Epithelial cell of esophagus (primary cell): Measurements from ENCODE around the genes TLDC2, SRC and BPI.

DNA sequence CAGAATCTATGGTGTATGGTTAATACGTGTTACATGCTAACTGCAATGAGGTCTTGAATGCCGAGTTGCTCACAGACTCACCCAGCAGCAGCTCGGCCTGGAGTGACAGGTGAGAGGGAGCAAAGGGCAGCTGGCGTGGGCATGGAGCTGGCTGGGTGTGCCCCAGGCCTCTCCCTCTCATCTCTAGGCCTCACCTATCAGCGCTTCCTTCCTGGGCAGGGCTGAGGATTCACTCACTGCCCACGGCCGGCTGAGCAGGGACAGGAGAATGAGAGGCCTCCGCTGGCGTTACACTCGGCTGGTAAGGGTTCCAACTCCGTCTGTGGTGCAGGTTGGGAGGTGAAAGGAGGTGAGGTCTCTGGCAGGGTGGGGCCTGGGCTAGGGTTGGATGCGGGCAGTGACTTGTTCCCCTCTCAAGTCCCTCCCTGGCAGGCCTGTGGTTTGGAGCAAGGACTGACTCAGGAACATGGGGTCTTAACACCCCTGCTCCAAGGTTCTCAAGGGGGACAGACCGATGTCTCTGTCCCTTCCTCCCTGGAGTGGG is at the start of gene TLDC2:
TSS of gene TLDC2 (plus strand) at position 232 of the 544 bp plus-strand sequence.
- RRBS = no CpG with 5 or more reads among the region's 13 CpGs

DNA sequence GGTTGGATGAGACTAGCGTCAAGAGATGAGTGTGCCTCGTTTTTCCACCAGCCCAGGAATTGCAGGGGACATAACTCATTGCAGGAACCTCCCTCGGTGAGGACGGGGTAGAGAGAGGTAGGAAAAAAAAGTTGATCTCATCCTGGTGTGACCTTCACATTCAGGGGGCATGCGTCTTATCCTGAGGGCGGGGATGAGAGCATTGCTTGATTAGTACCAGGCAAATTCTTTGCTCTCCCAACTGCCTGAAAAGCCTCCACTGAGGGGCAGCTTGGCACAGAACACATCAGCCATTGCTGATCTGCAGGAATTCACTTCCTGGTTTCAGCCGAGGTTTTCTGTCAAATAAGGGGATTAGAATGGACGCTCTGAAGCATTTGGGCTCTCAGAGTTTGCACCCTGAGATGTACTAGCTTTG is 11.9 kb downstream of the TLDC2 start:
- RRBS = no CpG with 5 or more reads among the region's 8 CpGs

DNA sequence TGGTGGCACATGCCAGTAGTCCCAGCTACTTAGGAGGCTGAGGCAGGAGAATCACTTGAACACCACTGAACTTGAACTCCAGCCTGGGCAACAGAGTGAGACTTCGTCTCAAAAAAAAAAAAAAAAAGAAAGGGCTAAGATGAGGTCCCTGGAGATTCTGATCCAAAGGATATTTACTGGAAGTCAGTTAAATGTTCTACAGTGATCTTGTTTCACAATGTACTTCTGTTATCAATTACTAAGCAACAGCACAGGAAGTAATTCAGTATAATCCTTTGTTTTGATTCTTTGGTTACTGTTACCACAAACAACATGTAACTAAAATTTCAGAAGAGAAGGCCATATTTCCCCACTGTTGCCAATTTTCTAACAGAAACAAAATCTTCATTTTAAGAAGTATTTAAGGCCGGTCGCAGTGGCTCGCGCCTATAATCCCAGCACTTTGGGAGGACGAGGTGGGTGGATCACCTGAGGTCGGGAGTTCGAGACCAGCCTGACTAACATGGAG is 7.2 kb downstream of the SAMHD1 start:
- RRBS = no CpG with 5 or more reads among the region's 8 CpGs

DNA sequence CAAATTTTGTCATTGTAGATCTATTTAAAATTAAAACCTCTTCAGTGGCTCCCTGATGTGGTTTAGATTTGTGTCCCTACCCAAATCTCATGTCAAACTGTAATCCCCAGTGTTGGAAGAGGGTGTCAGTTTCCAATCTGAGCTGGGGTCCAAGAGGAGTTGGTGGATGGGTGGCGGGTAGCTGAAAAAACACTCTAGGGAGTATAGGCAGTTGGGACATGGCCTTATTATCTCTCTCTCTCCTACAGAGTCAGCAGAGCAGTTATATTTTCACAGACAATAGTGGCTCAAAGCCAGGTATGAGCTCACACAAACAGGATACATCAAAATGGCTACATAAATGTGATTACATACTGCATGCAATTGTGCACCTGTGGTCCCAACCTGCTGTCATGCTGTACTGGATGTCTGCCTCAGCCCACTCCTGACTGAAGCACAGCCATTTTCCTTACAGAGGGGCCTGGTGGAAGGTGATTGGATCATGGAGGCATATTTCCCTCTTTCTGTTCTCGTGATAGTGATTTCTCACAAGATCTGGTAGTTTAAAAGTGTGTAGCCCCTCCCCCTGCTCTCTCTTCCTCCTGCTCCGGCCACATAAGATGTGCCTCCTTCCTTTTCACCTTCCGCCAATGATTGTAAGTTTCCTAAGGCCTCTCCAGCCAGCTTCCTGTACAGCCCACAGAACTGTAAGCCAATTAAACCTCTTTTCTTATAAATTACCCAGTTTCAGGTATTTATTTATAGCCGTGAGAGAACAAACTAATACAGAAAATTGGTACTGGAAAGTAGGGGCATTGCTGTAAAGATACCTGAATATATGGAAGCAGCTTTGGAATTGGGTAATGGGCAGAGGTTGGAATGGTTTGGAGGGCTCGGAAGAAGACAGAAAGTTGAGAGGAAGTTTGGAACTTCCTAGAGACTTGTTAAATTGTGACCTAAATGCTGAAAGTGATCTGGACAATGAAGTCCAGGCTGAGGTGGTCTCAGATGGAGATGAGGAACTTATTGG is 37.1 kb upstream of the SAMHD1 start:
- RRBS = no CpG with 5 or more reads among the region's 6 CpGs

DNA sequence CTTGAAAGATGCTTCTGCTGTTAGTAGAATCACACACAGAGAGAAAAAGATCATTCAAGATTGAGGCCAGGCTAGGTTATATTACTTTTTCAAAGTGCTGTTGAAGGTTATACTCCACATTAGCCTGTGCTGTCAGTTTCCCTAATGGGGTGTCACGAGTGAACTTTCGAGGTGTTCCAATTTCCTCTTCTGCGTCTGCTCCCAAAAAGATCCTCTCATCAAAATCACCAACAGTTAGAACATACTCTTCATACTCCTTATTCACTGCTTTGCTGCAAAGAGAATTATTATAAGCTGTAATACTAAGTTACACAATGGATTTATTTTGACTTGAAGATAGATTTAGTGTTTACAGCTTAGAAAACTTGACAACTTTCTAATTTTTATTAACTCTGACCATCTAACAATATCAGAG is 33.8 kb downstream of the RBL1 start:
- RRBS = no CpG with 5 or more reads among the region's 3 CpGs

DNA sequence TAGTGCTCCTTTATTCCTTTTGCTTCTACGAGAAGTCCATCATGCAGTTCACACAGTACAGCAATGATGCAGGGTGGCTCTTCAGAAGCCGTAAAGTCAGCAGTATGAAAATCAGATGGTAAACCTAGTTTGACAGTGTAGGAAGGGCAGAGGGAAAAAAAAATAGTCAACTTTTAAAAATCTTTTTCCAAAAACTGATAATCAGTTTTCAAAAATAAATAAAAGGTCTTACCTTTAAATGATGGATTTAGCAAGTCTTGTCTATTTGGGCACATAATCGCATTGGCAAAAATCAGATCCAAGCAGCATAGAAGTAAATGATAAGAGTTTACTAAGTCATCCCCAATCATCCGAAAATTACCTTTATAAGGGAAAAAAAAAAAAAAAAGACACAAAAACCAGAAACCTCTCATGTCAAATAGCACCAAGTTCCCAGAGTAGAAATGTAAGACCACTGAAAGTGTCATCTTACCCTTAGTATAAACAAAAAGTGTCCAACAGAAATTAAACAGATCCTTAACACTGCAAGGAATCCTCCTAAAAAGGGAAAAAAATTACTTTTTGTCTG is 29.0 kb downstream of the RBL1 start:
- RRBS = no CpG with 5 or more reads among the region's 4 CpGs

- RRBS = under 1% methylated on average over 10 of the region's 33 CpGs
These were observed 358 bp upstream of the RPN2 start for GRCh38 chr20:37178755-37179188.

GRCh38 chr20:37228270-37228737 is 33.3 kb downstream of the GHRH start:
- RRBS = no CpG with 5 or more reads among the region's 8 CpGs

DNA sequence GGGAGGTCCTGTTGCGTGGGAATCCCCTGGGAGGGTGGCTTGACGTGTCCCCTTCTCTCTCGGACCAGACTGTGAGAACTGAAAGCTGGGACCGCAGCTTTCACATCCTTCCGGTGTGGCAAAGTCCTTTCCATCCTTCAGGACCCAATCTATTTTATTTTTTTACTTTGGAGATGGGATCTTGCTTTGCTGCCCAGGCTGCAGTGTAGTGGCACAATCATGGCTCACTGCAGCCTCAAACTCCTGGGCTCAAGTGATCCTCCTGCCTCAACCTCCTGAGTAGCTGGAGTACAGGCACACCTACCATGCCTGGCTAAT is 9.1 kb upstream of the SRC start:
- RRBS = no CpG with 5 or more reads among the region's 5 CpGs

GRCh38 chr20:37345522-37346507 is at the start of gene SRC:
Gene SRC, plus strand, starts transcription at chr20:37346140.
- RRBS = 2% methylated on average over 36 of the region's 94 CpGs

DNA sequence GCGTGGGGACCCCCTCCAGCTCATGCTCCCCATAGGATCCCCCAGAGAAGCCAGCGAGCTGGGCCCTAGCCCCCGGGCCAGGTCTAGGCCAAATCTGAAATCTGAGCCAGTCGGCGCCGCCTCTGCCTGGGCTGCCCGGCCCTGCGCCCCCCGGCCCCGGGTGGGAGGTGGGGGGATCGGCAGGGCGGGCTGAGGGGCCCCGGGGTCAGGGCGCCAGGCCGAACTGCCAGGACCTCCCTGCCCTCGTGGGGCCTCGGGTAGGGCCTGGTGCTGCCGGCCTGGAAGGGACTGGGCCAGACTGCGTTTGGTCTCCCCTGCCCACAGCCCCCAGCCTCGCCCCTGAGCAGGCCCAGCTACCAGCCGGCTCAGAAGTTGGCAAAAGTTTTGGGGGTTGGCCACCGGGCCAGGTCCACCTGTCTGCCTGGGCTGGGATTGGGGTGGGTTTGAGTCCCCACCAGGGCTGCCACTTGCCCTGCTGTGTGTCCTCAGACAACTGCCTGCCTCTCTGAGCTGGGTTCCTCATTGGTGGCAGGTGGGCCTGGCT is 640 bp downstream of the SRC start:
- RRBS = 2% methylated on average over 17 of the region's 22 CpGs

DNA sequence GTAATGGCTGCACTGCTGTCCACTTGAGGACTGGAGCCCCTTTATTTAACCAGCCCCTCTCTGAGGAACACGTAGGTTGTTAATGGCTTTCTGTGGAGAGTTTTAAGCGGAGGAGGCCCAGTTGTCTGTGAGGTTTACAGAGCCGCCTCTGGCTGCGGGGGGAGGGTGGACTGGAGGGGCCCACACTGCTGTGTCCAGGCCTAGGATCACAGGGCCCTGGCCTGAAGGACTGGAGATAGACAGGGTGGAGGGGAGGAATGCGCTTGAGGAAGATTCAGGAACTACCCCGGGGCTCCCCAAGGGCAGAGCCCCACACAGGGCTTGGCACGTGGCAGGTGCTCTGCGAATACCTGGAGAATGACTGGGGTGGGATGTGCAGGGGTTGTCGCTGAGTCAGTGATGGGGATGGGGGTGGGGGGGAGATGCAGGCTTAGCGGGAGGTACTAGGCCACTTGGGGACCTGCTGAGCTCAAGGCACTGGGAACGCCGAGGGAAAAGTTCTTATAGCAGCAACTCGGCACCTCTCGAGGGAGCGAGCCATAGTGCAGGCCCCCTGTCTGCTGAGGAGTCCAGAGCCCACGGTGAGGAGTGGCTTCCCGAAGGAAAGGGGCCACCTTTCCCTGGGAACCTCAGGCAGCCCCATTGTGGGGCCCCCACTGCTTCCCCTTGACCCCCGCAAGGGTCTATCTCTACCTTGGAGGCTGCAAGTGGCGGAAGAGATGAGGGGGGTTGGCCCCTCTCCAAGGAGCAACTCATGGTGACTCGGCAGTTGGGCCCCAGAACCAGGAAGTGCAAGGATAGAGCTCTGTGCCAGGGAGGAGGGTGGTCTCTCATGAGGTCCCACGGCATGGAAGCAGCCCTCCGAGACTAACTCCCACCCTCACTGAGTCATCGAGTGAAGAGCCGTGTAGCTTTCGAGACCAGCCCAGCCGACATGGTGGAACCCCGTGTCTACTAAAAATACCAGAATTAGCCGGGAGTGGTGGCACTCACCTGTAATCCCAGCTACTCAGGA is 33.0 kb downstream of the SRC start:
- RRBS = no CpG with 5 or more reads among the region's 28 CpGs

- RRBS = no CpG with 5 or more reads among the region's 1 CpG
These were observed 29.7 kb upstream of the NNAT start for GRCh38 chr20:37491269-37491823.

DNA sequence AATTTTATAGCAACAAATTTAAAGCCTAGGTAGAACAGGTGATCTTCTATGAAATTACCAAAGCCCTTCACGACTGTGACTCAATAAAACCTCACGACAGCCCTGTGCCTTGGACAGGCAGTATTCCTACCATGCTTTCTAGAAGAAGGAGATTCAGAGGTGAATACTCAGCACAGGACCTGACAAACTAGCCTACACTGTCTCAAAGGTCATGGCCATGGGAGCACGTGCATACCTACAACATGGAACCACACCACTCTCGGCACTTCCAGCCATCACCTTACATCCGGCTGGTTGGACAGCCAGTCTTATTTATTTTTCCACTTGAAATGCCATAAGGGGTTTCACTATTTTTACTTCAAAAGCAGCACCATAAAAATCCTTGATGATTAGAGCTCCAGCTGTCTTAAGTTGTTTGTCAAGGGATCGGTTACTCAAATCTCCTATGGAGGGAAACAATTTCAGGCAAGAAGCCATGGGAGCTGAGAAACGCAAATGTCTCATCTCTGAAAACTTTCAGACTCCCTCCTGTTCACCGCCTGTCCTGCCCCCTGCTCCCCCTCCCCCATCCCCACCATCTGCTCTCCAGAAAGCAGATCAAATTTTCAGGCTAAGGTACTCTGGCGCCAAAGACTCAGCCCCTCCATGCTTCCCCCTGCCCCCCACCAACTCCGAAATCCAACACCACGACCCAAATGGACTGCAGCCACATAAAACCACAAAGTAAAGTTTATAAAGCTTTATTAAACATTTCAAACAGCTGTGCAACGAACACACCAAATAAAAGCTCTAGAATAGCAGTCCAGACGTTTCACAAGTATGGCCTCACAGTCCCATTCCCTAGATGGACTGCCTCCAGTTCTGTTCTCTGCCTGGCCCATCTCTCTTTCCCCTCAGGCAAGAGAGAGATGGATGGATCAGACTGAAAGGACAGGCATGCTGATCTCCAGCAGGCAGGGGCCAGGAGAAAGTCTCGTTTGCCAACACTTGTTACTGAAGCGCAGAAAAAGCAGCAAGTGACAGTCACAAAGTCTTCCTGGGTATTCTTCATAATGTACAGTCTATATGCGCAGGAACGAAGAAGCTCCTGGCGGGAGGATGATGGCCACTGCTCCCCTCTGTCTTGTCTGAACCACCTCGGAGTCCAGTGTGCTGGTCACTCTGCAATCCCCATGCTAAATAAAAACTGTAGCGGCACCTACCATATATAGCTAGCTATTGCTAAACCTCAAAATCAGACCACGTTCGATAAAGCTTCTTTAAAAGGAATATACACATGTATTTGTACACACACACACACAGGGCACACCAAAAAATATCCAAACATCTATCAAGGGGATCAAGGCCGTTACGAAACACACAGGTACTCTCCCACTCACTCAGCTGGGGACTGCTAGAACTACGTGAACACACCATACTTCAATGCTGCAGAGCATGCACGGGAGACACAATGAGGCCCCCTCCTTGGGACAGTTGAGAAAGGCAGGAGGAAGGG is 3.8 kb upstream of the NNAT start:
- RRBS = no CpG with 5 or more reads among the region's 26 CpGs

DNA sequence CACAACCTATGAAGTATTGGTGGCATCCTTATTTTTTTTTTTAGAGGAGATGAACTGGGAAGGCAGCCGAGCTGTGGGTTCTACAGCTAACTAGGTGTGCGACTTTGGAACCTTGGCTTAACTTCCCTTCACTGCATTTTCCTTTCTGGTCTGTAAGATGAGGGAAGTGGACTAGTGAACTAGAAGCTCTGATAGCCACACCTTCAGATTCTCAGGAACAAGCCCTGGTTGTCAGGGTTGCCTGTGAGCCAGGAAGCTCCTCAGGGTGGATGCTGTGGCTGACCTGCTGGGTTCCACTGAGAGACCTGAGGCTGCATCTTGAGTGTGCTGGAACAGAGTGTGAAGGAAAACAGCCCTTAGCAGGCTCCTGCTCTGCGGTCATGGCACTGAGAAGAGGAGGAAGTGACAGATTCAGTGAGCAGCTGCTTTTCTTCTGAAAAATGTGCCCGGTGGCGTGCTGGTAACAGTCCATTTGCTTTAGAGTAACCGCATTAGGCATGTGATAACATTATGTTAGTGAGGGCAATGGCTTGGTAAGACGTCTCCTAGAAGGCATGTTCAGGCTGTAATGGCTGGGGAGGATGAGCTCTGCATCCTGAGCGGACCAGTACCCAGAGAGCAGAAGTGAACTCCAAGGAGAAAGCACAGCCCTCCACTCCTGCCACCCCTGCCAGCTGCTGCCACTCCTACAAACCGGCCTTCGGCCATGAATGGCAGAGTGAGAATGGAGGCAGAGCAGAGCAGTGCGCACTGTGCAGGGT is 98.4 kb upstream of the VSTM2L start:
- RRBS = no CpG with 5 or more reads among the region's 11 CpGs

- RRBS = no CpG with 5 or more reads among the region's 6 CpGs
These were observed 50.2 kb downstream of the RPRD1B start for GRCh38 chr20:38083743-38084123.

DNA sequence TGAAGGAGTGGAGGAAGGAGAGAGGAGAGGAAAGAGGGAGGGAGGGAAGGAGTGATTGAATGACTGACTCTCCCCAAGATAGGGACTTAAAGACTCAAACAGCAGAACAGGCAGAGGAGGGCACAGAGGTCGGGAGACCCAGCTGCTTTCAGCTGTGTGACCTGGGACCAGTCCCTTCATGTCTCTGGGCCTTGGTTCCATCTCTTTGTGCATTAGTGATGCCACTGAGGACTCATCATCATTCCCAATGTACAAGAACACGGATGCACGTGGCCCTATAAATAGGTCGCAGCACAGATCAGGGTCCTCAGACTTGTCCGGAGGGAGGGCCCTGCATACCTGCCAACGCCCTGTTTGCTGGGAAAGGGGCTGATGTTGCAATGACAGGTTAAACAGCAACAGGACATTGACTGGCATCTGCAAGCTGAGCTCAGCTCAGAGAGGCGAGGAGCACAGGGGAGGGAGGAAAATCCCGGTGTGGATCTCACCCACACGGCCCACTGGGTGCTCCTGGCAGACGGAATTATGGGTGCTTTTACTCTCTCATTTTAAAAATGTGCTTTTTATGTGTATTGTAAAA is 21.9 kb downstream of the TGM2 start:
- RRBS = 23% methylated on average over 2 of the region's 10 CpGs

- RRBS = no CpG with 5 or more reads among the region's 6 CpGs
These were observed 18.8 kb downstream of the TGM2 start for GRCh38 chr20:38146190-38146670.

- RRBS = no CpG with 5 or more reads among the region's 6 CpGs
These were observed 3.1 kb upstream of the TGM2 start for GRCh38 chr20:38167989-38168732.

DNA sequence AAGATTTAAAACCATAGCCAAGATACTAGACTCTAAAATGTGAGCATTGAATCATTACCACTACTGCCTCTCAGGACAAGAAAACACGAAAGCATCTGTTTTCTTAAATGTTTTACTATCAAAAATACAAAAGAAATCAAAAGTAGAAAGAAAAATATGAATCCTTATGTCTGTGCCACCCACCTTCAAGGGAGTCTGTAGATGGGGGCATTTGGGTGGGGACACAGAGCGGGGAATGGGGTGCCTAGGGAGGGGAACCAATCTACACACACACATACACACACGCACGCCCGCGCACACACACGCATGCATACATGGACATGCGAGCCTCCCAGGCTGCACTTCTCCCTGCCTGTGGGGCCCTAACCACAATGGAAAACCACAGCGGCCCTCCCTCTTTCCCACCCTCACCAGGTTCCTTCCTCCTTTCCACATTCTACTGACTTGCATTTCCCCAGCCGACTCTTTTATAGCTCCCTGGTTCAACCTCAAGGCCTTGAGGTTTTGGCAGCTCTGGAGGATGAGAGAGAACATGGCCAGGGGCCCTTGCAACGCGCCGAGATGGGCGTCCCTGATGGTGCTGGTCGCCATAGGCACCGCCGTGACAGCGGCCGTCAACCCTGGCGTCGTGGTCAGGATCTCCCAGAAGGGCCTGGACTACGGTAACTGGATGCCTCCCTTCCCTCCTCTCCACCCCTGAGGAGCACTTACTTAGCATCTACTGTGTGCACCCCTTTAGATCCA is at the start of gene BPI:
TSS of gene BPI (plus strand) at position 465 of the 744 bp plus-strand sequence.
- RRBS = no CpG with 5 or more reads among the region's 22 CpGs